HT1080 (cell line): ENCODE measurements around the genes LRP3, PEPD and LSM14A.

RAMPAGE:
- cytosol, long total RNA = no peak
- long total RNA = no peak
- nucleus, long total RNA = no peak
Observed at GRCh38 chr19:33193735-33194918, at the start of gene LRP3. TSS of gene LRP3 (plus strand) at chr19:33194330.

RAMPAGE:
- cytosol, long total RNA = no peak
- long total RNA = no peak
- nucleus, long total RNA = no peak
Observed at GRCh38 chr19:33267511-33268359, 34.6 kb downstream of the CEBPA start.

GRCh38 chr19:33290946-33291416 is 11.4 kb downstream of the CEBPA start:
RAMPAGE:
- cytosol, long total RNA = no peak
- long total RNA = no peak
- nucleus, long total RNA = no peak

RAMPAGE:
- cytosol, long total RNA = no peak
- long total RNA = no peak
- nucleus, long total RNA = no peak
Observed at GRCh38 chr19:33332132-33332728, 29.9 kb upstream of the CEBPA start.

DNA sequence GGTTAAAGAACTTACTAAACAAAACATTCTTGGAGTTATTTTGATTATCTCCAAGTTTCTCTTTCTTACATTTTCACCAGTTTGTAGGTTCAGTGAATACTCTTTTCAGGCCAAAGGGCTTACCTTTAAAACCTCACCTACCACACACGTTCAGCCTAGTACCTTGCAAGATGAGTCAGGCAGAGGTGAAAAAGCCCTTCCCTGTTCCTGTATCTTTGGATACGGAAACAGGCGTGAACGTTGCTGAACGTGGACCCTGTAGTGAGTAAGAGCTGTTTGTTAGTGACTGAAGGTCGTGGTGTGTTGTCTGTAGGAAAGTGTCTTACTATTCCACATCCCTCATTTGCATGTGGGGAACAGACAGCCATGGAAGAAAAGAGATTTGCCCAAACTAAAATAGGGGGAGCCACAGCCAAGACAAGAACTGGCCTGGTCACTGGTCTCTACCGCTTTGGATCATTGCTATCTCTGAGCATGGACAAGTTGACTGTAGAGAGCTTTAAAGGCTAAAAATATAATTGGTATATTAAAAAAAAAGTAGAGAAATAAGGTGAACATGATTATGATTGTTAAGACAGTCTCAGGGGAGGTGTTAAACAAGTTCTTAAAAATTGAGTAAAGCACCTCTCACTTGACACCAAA is 3.5 kb downstream of the CEBPG start:
RAMPAGE:
- cytosol, long total RNA = no peak
- long total RNA = no peak
- nucleus, long total RNA = no peak

RAMPAGE:
- cytosol, long total RNA = no peak
- long total RNA = no peak
- nucleus, long total RNA = no peak
Observed at GRCh38 chr19:33393374-33394067, 20.0 kb downstream of the CEBPG start.

GRCh38 chr19:33396891-33397776 is 23.6 kb downstream of the CEBPG start:
RAMPAGE:
- cytosol, long total RNA = no peak
- long total RNA = no peak
- nucleus, long total RNA = no peak

DNA sequence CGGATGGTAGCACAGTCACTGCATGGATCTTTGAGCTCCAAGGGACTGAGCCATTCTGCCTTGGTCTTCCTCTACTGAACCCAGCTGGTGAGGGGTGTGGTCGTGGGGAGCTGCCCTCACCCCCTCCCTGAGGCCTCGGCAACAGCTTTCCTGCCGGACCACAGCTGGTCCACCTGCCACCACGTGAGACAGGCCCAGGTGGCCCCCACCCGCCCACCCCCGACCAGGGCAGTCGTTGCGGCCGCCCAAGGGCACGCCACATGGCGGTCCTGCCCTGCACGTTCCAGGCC is 40.8 kb downstream of the CEBPG start:
RAMPAGE:
- cytosol, long total RNA = no peak
- long total RNA = no peak
- nucleus, long total RNA = no peak

DNA sequence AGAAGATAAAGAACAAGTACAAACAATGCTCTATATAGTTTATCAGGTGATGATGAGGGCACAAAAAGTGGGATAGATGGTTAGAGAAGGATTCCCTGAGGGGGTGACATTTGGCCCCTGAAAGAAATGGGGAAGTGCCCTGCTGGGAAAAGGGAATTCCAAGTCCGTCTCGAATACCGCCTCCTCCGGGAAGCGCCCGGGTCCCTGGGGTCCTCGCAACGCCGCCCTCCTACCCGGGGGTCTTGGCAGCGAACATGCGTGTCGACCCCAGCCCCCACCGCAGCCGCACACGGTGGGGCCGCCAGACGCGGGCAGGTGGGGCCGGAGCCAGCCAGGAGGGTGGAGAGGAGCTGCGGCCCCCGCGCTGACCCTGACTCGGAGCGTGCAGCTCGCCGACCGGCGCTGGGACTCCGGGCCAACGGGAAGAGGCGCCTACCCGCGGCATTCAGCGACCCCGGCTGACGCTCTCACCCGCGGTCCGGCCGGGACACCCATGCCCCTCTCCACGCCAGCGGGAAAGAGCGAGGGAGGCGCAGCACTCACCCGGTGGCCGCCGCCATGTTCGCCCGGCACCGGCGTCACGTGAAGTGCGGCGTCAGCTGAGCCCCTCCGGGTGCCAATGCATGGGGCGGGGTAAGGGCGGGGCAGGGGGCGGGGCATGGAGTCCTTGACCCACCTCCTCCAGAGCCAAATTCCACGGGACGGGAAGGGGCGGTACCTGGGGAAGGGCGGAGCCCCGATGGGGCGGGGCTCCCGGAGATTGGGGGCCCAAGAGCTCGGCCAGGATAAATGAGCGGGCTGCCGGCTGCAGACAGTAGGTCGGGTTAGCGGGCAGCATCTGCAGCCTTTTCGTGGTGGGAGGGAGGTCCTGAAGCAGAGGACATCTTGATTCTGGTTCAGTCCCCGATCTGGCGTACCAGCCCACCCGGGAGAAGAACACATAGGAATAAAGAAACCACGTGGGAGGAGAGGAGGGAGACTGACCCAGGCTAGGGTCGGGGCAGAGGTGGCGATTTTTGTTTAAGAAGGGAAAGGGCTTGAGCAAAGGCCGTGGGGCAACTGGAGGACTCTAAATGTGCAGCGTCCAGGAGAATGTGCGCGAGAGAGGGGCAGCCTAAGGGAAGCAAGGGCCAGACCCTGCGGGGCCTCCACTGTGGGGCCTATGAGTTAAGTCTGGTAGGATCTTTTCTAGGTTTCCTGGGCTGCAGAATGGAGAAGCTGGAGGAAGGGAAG is at the start of gene PEPD:
PEPD (minus strand) TSS at position 591 of the 1,233 bp plus-strand sequence.
RAMPAGE:
- cytosol, long total RNA = no peak
- long total RNA = start-site peak on the minus strand centred at position 582 of the sequence, 31 bp wide, 211 reads
- nucleus, long total RNA = no peak

DNA sequence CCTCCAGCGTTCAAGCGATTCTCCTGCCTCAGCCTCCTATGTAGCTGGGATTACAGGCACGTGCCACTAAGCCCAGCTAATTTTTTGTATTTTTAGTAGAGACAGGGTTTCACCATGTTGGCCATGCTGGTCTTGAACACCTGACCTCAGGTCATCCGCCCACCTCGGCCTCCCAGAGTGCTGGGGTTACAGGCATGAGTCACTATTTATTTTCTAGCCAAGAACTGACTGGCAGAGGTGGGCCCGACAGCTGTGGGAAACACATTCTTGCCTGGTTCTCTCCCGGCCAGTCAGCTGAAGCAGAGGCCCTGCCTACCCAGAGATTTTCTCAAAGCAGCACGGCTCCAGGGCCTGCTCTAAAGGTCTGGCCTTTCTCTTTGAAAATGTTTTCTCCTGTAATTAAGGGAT is 108.0 kb downstream of the KCTD15 start:
RAMPAGE:
- cytosol, long total RNA = no peak
- long total RNA = no peak
- nucleus, long total RNA = no peak

RAMPAGE:
- cytosol, long total RNA = start-site peak on the plus strand at chr19:34172482-34172554, 375 and 436 reads in 2 replicates
- long total RNA = start-site peak on the plus strand at chr19:34172494-34172551, 230 reads
- nucleus, long total RNA = no peak
Observed at GRCh38 chr19:34172434-34172693, at the start of gene LSM14A. TSS of gene LSM14A (plus strand) at chr19:34172504.

GRCh38 chr19:34332340-34332741 is 32.7 kb upstream of the GPI start:
RAMPAGE:
- cytosol, long total RNA = no peak
- long total RNA = no peak
- nucleus, long total RNA = no peak

GRCh38 chr19:34675664-34676264 is 1.2 kb downstream of the SCGB2B2 start:
RAMPAGE:
- cytosol, long total RNA = no peak
- long total RNA = no peak
- nucleus, long total RNA = no peak

DNA sequence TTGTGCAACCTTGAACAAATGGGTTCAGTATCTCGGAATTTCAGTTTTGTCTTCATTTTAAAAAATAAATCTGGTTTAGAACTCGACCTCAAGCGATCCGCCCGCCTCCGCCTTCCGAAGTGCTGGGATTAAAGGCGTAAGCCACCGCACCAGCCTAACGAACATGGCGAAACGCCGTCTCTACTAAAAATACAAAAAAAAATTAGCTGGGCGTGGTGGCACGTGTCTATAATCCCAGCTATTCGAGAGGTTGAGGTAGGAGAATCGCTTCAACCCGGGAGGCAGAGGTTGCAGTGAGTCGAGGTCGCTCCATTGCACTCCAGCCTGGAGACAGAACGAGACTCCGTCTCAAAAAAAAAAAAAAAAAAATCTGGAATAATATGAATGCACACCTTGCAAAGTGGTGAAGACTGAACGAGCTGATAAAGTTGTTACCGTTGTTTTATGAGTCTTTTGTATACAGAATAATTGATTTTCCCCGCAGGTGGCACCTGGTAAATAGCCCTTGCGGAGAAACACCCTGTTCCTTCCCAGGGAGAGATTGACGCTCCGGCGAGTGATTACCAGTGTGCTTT is 691 bp downstream of the ZNF302 start:
RAMPAGE:
- cytosol, long total RNA = no peak
- long total RNA = no peak
- nucleus, long total RNA = no peak

GRCh38 chr19:34732822-34733097 is 1.3 kb upstream of the ZNF181 start:
RAMPAGE:
- cytosol, long total RNA = no peak
- long total RNA = no peak
- nucleus, long total RNA = no peak

GRCh38 chr19:35006086-35007459 is 6.5 kb downstream of the GRAMD1A start:
RAMPAGE:
- cytosol, long total RNA = no peak
- long total RNA = no peak
- nucleus, long total RNA = no peak

RAMPAGE:
- cytosol, long total RNA = no peak
- long total RNA = no peak
- nucleus, long total RNA = no peak
Observed at GRCh38 chr19:35023002-35023644, 7.1 kb upstream of the SCN1B start.

DNA sequence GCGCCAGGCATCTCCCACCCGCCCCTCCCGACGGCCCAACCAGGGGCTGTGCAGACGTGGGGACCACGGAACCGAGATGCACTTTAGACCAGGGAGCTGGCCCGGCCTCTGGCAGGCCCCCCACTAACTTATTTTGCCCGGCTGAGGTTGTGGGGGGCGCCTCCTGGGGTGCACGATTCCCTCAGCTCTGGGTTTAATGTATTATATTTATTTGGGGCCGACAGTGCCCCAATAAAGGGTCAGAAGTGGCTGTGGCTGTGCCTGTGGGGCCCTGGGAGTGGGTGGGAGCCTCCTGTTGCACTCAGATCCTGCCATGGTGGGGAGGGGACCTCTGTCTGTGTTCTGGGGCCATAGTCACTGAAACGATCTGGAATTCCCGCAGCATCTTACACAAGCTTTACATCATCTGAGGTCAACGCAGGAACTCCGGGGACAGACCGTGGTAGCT is 4.0 kb upstream of the SCN1B start:
RAMPAGE:
- cytosol, long total RNA = no peak
- long total RNA = no peak
- nucleus, long total RNA = no peak

DNA sequence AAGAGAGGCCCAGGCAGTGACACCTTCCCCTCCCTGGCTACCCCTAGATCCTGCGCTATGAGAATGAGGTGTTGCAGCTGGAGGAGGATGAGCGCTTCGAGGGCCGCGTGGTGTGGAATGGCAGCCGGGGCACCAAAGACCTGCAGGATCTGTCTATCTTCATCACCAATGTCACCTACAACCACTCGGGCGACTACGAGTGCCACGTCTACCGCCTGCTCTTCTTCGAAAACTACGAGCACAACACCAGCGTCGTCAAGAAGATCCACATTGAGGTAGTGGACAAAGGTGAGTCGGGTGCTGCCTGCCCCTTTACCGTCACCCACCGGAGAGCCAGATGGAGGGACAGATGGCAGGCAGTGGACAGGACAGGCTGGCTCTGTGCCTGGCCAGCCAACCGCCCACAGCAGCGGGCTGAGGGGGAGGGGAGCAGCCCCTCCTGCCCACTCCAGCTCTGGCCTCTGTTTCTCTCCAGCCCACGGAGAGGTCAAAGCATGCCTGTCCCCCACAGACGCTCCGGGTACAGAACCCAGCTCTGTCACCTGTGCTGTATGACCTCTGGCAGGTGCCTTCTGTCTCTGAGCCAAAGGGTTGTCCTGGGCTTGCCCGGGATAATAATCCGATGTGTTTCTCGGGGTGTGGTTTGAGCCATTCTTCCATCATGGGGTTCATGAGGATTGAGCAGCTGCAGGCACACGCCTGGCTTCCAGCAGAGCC is 3.3 kb downstream of the SCN1B start:
RAMPAGE:
- cytosol, long total RNA = no peak
- long total RNA = no peak
- nucleus, long total RNA = no peak

GRCh38 chr19:35040639-35041428 is 687 bp upstream of the HPN start:
RAMPAGE:
- cytosol, long total RNA = no peak
- long total RNA = no peak
- nucleus, long total RNA = no peak